Renal cortical epithelial cell (primary cell): ENCODE measurements around the genes LIF, SEC14L3 and TCN2.

GRCh38 chr22:30238526-30239074 lies 8.0 kb downstream of the LIF start:
- RRBS: no CpG with 5 or more reads among the region's 16 CpGs

DNA sequence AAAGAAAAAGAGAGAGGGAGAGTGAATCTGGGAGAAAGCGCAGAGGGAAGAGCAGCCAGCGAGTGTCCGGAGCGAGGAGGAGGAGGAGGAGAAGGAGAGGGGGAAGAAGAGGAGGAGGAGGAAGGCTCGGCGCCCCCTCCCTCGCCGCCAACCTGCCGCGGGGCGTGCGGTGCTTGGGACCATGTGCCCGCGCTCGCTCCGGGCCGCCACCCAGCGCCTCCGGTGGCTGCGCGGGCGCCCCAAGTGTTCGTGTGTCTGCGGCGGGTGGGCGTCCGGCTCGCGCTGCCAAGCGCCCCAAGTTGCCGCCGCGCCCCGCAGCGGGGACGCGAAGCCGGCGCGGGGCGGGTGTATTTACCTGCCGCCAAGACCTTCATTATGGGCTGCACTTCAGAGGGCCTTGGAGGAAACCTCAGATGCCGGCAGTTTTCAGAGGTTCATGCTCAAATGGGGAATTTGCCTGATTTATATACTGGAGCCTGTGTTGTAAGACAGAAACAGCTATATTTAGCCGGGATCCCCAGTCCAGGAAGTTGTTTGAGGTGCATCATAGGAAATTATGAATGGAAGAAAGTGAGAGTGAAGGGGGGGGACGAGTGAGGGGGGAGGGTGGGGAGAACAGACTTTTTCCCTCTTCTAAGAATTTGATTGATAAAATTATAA lies at the start of gene LIF:
Gene LIF, minus strand, starts transcription at position 438 of the 660 bp plus-strand sequence.
- RRBS: 2% methylated on average over 26 of the region's 45 CpGs

DNA sequence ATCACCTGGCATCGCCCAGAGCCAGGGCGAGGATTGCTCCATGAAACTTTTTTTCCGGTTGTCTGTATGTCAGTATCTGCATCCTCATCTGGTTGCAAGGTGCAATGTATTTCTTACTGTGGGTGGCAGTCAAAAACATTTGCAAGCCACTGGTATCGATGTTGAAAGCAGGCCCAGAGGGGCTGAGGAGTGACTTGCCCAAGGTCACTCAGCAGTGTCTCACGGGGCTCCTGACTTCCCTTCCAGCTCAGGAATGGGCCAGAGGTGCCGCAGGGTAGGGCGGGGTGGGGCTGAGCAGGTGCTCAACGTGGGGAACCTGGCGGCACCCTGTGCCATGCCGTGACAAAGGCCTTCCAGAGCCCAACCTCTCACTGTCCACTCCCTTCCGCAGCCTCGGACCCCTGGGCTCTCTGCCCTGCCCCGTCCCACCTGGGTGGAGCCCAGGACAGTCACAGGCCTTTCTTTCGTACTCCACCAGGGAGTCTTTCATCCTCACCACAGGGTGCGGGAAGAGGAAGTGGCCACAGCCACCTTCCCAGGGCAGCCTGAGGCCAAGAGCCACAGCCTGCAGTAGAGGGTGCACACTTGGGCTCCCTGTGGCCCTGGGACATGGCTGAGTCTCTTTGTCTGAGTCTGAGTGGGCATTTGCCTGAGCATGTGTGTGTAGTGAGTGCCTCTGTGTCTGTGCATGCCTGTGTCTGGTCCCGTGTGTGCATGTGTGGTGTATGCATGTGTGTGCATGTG lies 5.9 kb upstream of the LIF start:
- RRBS: no CpG with 5 or more reads among the region's 16 CpGs

GRCh38 chr22:30265677-30266557 lies 734 bp downstream of the OSM start:
- RRBS: 75% methylated on average over 8 of the region's 24 CpGs

- RRBS: 89% methylated on average over 4 of the region's 15 CpGs
Observed at GRCh38 chr22:30275348-30276159, 8.9 kb upstream of the OSM start.

DNA sequence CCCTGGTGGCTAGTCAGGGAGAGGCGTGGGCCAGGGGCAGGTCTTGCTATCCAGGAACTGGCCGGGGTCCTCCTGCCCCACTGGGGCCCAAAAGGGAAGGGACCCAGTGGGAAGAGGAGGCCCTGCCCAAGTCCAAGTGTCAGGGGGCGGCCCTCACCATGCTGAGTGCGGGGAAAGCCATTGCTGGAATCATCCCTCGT lies 2.4 kb downstream of the CASTOR1 start:
- RRBS: no CpG with 5 or more reads among the region's 5 CpGs

DNA sequence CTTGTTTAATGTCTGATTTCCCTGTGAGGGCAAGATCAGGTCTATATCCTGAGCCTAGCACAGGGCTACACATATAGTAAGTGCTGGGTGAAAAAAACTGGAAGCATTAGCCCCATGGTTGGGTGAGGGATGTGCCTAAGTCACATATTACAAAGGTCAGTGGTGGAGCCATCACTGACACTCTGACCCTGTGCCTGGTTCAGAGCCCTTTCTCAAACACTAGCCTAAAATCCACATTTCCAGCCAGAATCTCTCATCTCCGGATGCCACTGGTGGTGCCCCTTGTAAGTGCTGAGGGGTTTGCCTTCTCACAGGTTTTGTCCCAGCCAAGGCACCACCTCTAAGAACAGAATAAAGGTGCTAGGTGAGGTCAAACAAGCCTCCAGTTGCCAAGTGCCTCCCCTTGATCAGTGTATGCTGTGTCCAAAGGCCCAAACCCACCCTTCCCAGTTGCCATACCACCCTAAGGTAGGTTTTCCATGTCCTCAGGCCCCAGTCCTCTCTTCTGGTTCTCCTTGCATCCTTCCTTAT lies 8.9 kb downstream of the TBC1D10A start:
- RRBS: no CpG with 5 or more reads among the region's 1 CpG

- RRBS: no CpG with 5 or more reads among the region's 8 CpGs
Observed at GRCh38 chr22:30342057-30342600, 14.6 kb downstream of the SF3A1 start.

GRCh38 chr22:30344883-30345445 lies 11.7 kb downstream of the SF3A1 start:
- RRBS: no CpG with 5 or more reads among the region's 8 CpGs

DNA sequence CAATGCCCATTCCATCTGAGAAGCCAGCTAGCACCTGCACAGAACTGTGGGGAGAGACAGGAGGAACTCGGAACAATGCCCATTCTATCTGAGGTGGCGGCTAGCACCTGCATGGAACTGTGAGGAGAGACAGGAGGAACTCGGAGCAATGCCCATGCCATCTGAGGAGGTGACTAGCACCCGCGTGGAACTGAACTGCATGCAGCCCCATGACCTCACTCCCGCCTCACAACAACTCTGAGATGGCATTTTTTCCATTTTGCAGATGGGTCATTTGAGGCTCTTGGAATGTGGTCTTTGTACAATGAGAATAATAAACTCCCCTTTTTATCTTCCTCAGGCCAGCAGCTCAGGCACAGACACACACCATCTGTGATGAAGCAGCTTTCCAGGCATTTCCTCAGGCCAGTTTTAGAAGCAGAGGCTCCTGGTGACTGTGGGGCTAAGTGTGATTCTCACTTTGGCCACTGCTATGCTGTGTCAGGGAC lies 4.3 kb downstream of the SF3A1 start:
- RRBS: no CpG with 5 or more reads among the region's 6 CpGs

DNA sequence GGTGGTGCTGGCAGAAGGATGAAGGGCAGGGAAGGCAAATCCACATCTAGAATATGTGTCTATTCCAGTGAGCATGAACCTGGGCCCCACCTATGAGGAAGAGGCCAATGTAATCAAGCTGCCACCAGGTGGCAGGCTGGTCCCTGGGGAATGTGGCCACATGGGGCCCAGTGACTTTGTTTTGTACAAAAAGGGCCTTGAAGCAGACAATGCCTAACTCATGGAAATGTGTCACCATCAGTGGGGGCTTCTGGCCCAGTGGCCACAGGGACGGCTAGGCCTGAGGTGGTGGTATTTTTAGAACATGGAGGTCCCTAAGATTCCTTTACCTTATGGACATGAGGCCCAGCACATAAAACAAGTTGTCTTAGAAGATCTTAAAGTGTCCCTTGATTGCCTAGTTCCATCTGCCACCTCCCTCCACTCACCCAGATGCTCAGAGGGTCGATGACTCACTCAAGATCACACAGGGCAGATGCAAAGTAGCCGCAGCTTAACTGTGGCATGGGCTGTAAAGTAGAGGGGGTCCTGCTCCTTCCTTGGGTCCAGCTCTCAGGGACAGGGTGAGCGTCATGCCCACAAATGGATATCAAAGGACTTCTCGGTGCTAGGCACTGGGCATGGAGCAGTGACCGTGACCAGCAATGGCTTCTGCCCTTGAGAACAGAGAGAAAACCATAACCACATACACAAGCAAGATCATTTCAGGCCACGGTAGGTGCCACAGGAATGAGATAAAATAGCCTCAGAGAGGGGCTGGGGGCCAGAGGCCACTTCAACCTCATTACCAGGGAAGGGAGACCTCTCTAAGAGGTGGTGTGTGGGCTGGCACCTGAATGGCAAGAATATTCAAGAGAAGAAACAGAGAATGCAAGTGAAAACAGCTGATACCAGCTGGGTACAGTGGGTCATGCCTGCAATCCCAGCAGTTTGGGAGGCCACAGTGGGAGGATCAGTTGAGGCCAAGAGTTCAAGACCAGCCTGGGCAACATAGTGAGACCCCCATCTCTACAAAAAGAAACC lies 4.2 kb upstream of the RNF215 start:
- RRBS: no CpG with 5 or more reads among the region's 7 CpGs

DNA sequence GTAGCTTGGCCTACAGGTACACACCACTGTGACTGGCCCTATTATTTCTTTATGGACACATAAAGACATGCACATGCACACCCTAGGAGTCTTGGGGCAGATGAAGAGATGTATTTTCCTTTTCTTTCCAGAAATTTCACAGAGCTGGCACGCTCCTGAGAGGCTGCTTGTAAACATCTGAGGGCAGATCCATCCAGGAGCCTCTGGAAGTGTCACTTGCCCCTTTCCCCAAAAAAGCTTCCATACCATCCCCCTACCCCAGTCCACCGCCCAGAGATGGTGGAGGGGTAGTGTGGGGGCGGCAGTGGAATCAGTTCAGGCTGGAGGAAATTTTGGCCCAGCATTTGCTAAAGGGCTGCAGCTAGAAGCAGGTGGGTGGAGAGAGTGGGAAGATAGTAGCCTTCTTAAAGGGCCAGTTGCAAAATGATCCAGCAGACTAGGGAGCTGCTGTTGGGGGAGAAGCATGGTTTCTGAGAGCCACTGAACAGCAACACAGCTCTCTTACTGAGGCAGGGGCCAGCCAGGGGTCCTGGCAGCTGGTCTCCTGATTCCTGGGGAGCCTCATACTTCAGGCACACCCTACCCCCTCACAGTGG lies 5.1 kb downstream of the SEC14L2 start:
- RRBS: no CpG with 5 or more reads among the region's 3 CpGs

- RRBS: under 1% methylated on average over 10 of the region's 32 CpGs
Observed at GRCh38 chr22:30423529-30424000, 2.0 kb upstream of the MTFP1 start.

DNA sequence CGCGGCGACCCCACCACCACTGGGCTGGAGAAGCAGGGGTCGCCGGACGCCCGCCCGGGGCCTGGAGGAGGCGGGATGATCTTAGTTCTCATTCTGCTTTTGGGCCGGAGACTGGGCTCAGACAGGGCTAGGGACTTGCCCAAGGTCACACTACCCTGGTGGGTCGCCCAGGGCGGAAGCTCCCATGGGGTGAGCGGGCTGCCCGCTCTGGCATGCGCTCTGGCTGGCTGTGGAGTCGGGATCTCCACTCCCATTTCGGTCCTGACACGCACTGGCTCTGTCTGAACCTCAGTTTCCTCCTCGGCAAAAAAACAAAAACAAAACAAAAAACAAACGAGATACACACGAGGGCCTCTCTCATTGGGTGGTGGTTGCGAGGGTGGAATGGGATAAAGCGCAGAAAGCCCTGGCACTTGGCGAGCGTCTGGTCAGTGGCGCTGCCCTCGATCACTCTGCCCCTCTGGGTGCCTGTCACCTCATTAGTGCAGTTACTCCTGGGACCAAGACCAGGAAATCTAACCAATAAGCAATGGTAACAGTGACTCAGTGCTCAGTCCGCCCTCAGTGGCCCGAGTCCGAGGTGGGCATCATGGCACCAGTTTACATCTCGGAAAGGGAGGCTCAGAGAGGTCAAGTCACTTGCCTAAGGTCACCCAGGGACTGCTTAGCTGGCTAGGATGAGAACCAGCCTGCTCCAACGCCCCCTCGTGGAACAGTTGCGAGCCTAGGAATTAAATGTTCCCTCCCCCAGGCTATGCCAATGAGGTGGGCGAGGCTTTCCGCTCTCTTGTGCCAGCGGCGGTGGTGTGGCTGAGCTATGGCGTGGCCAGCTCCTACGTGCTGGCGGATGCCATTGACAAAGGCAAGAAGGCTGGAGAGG lies 638 bp downstream of the MTFP1 start:
- RRBS: 2% methylated on average over 2 of the region's 41 CpGs

GRCh38 chr22:30471906-30472316 lies at the start of gene SEC14L3:
SEC14L3 (minus strand) TSS chr22:30472017.
- RRBS: no CpG with 5 or more reads among the region's 8 CpGs

GRCh38 chr22:30541804-30542899 lies 4.4 kb downstream of the SEC14L6 start:
- RRBS: 0% methylated on average over 7 of the region's 65 CpGs

- RRBS: 0% methylated on average over 3 of the region's 27 CpGs
Observed at GRCh38 chr22:30606367-30607420, at the start of gene TCN2. TCN2 (plus strand) TSS chr22:30607174.

- RRBS: 16% methylated on average over 1 of the region's 11 CpGs
Observed at GRCh38 chr22:30668400-30668972, 811 bp upstream of the DUSP18 start.

DNA sequence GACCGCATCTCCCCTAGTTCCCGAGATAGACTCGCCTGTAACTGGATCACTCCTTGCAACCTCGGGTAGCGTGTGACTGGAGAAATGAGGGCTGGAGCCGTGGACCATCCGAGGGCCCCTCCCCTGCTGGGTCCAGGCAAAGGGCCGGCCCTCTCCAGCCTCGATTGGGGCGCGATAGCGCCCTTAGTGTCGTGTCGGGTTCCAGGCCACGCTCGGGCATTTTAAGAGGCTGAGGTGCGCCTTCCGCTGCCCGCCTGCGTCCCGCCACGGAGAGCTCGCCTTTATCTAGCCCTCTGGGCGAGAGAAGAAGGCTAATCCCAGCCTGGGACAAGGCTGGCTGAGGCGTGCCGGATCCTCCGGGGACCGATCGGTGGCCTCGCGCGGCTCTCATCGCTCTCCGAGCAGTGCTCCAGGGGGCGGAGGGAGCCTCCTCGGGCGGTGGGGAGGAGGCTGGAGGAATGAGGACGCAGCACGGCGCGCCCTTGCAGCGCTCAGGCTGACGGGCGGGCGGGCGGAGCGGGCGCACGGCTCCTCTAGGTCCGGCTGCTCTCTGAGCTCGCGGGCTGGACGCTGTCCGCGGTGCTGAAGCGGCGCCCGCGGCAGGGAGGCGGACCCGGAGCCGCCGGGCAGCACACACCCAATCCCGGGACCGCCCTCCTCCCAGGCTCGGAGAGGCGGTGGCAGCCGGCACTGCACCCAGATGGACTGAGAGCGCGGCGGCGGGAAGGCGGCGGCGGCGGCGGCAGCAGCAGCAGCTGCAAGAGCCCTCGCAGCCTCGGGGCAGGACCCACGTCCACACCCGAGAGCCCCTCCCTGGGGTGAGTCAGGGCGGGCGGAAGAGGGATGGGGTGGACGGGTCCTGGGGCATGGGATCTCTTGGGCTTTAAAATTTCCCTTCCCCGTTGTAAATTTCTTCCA lies 107.9 kb downstream of the OSBP2 start:
- RRBS: 2% methylated on average over 15 of the region's 85 CpGs

DNA sequence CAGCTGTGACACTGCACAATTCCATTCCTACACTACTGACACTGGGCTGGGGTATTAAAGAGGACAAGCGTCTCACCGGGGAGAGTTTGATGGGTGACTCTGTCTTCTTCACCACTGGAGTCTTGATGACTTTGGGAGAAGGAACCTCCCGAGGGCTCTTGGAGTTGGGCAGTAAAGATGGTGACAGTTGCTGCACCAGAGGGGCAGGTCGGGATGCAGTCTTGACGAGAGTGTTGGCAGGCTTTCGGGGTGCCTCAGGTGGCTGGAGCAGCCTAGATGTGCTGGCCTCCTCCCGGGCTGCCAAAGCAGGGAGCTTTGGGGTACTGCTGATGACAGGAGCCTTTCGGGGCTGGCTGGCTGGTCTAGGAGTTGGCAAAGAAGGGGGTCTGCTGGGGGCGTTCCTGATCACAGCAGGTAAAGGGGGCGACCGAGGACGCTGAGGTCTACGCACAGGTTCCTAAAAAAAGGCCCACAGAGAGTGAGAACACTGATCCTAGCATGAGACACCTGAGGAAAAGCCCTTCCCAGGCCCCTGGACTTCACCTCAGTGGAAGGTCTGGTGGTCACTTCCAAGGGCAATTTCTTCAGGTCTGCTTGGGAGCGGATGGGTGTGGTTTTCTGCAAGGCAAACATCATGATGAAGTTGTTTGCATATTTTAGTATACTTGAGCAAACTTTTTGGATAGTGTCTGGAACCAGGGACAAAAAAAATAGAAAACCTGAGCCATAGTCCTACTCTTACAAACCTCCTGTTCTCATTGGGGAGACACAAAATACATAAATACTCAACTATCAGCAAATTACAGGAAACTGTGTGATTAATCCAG lies 33.7 kb downstream of the MORC2 start:
- RRBS: no CpG with 5 or more reads among the region's 14 CpGs